Thyroid gland (tissue), 7 donors: ENCODE measurements around the gene ADISSP.

DNA sequence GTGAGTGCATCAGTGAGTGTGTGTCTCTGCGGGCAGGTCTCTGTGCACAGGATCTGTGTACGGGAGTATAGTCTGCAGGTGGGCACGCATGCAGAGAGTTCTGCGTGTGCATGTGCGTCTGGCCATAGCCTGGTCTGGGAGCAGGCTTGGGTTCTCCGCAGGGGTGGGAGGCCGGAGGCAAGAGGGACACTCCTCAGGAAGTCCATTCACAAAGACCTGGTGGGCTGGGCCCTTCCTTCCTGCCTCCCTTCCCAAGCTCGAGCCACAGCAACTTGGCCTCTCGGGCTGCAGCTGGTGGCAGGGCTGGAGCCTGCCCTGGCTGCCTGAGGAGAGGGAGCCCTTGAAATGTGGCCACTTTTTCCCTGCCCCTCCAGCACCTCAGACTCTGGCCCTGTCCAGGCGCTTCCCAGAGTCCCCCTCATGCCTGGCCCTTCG is 6.8 kb downstream of the HSPA12B start:
- PRO-cap, 2 experiments, result peak in 1 of 2 experiments; most common plus-strand start position 270 of the sequence (in 1); most common minus-strand start position 136 of the sequence (in 1)
- RAMPAGE, long total RNA, 5 experiments, result no peak in any of the 5 experiments

DNA sequence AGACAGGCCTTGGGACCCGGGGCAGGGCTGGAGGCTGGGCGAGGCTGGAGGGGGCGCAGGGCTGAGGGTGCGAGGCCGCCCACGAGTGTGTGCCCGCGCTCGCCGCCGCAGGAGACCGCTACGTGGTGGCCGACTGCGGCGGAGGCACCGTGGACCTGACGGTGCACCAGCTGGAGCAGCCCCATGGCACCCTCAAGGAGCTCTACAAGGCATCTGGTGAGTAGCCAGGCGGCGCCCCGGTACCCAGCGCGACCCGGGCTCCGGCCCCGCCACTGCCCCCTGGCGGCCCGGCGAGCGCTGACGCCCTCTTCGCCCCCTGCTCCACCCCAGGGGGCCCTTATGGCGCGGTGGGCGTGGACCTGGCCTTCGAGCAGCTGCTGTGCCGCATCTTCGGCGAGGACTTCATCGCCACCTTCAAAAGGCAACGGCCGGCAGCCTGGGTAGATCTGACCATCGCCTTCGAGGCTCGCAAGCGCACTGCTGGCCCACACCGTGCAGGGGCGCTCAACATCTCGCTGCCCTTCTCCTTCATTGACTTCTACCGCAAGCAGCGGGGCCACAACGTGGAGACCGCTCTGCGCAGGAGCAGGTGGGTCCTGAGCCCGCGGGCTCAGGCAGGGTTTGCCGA is 17.3 kb downstream of the HSPA12B start:
- PRO-cap, 2 experiments, result no peak in any of the 2 experiments
- RAMPAGE, long total RNA, 5 experiments, result no peak in any of the 5 experiments

GRCh38 chr20:3767479-3768259 is at the start of gene ADISSP:
TSS of gene ADISSP (minus strand) at chr20:3767753.
- PRO-cap, 2 experiments, result peak in 2 of 2 experiments; most common plus-strand start chr20:3767953 (in 2); most common minus-strand start chr20:3767735 (in 1)
- RAMPAGE, long total RNA, 5 experiments, result start-site peak on the minus strand in 2 of 5 experiments, at chr20:3767722-3767784 at its widest, 25 to 226 reads per replicate

DNA sequence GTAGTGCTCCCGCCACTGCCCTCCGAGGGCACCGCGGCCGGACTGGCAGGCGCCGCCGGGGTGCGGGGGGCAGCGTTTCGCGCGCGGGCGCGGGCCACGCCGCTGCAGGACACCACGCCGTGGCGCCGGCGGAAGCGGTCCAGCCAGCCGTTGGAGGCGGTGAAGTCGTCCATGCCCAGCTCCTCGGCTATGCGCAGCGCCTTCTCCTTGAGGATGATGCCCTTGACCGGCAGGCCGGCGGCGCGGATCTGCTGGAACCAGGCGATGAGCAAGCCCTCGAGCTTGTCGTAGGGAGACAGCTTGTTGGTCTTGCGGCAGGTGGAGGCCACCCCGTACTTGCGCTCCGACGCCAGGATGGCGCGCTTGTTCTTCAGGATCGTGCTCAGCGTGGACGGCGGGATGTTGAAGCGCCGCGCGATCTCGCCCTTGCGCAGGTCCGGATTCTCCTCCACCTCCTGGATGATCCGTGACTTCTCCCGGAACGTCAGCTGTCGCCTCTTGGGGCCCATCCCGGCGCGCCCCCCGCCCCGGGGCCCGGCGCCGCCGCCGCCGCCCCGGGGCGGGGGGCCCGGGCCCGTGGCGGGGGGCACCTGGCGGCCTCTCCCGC is 462 bp downstream of the CENPB start:
- PRO-cap, 2 experiments, result peak in 1 of 2 experiments; most common plus-strand start position 333 of the sequence (in 1)
- RAMPAGE, long total RNA, 5 experiments, result no peak in any of the 5 experiments

- PRO-cap, 2 experiments, result no peak in any of the 2 experiments
- RAMPAGE, long total RNA, 5 experiments, result no peak in any of the 5 experiments
Observed at GRCh38 chr20:3798158-3798494, 2.0 kb downstream of the CDC25B start.

DNA sequence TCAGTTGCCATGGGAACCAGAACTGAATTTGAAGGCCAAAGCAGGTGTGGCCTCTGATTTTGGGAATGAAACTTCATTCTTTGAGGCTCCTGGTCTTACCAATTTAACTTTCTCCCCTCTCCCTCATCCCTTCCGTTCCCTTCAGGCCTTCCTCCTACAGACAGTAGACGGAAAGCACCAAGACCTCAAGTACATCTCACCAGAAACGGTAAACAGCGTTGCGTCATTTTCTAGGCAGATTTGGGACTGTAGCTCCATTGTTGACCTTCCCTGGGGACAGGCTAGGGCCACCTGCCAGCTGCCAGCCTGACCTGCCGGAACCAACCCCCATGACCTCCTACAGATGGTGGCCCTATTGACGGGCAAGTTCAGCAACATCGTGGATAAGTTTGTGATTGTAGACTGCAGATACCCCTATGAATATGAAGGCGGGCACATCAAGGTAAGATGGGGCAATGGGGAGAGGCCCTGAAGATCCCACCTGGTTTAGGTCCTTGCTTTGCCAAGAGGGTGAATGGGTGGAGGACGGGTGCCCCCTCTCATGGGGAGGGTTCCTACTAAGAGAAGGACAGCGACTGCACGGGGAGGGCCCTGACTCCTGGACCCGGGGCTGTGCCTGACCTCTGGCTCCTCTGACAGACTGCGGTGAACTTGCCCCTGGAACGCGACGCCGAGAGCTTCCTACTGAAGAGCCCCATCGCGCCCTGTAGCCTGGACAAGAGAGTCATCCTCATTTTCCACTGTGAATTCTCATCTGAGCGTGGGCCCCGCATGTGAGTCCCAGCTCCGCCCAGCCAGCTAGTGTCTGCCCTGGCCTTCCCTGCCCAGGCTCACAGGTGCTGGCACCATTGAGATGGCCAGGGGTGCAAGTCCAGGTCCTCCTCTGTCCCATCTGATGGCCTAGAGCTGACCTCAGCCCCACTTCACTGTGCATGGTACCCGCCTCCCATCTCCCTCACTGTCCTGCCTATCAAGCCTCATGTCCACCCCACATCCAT is 7.0 kb downstream of the CDC25B start:
- PRO-cap, 2 experiments, result no peak in any of the 2 experiments
- RAMPAGE, long total RNA, 5 experiments, result no peak in any of the 5 experiments

GRCh38 chr20:4025982-4026449 is 10.7 kb upstream of the RNF24 start:
- PRO-cap, 2 experiments, result no peak in any of the 2 experiments
- RAMPAGE, long total RNA, 5 experiments, result no peak in any of the 5 experiments

GRCh38 chr20:4244690-4245467 is 4.2 kb downstream of the ADRA1D start:
- PRO-cap, 2 experiments, result no peak in any of the 2 experiments
- RAMPAGE, long total RNA, 5 experiments, result no peak in any of the 5 experiments

- PRO-cap, 2 experiments, result peak in 2 of 2 experiments; most common plus-strand start chr20:4814433 (in 1); most common minus-strand start chr20:4814232 (in 1)
- RAMPAGE, long total RNA, 5 experiments, result no peak in any of the 5 experiments
Observed at GRCh38 chr20:4814144-4814603, 9.2 kb downstream of the RASSF2 start.

DNA sequence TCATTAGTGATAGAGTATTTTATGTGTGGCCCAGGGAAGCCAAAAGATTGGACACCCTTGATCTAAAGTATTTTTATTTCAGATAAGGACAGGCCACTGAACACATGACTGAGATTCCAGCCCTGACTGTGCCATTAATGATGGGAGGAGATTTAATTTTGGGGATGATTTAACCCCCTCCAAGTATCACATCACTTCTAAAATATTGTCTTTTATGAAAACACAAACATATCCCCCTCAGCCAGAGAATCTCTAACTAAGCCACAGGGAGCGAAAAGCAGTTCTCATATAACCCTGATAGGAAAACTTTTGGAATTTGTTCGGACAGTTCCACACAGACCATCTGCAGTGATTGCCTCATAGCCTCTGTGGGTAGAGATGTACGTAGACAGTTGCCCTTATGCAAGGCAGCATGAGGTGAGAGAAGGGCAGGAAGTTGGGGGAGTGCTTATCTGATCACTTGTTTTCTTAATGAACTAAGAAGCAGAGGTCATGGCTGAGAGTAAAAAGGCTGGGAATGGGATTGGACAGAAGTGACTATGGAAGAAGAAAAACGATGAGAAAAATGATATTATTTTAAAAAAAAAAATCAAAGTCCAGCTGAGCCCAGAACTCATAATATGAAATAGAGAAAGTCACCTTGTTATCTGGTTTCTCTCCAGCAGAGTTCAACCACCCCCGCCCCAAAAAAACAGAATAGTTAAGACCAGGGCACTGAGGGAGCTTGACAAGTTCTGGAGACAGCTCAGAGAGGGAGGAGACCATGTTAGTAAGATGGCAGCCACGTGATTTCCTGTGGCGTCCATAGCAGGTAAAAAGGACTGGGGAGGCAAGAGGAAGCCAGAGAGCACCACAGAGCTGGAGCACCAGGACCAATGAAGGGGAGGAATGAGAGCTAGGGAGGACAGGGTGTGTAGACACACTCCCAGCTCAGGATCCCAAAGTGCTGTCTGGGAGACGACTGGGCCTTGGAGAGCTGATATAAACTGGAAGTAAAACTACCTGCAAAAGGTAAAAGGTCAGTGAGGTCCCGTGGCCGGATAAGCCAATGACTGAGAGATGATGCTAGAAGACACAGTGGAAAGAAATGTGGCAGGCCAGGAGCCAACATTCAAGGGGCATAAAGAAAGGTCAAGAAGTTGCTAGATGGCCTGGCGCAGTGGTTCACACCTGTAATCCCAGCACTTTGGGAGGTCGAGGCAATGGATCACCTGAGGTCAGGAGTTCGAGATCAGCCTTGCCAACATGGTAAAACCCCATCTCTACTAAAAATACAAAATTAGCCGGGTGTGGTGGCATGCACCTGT is 39.3 kb downstream of the SLC23A2 start:
- PRO-cap, 2 experiments, result no peak in any of the 2 experiments
- RAMPAGE, long total RNA, 5 experiments, result no peak in any of the 5 experiments

- PRO-cap, 2 experiments, result no peak in any of the 2 experiments
- RAMPAGE, long total RNA, 5 experiments, result no peak in any of the 5 experiments
Observed at GRCh38 chr20:5117212-5117890, 2.4 kb downstream of the PCNA start.

DNA sequence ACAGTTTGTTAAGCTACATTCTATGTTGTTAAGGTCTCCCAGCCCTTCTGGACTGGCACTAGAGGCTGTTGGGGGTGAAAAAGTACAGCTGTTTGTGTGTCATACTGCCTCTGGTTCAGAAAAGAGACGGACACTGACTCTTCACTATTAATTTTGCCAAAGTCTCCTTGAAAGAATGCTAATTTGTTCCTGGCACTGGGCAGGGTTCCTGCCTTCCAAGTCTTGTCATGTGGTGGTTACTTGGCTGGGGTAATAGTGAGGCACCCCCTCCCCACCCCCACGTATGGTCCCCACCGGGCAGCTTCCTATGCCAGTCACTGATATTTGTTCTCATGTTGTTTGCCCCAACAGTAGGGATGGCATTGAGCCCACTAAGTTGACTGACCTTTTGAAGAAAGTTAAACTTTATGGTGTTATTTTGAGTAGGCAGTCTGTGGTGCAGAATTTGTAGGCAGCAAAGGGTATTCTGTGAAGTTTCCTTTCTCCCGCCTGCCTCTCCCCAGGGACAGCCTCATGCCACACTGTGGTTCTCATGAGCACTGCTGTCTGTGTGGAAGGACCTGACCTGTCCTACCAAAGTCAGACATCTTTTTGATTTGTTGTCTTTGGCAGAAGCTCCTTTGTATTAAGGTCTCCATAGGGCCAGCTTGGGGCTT is 8.7 kb downstream of the CDS2 start:
- PRO-cap, 2 experiments, result no peak in any of the 2 experiments
- RAMPAGE, long total RNA, 5 experiments, result no peak in any of the 5 experiments

DNA sequence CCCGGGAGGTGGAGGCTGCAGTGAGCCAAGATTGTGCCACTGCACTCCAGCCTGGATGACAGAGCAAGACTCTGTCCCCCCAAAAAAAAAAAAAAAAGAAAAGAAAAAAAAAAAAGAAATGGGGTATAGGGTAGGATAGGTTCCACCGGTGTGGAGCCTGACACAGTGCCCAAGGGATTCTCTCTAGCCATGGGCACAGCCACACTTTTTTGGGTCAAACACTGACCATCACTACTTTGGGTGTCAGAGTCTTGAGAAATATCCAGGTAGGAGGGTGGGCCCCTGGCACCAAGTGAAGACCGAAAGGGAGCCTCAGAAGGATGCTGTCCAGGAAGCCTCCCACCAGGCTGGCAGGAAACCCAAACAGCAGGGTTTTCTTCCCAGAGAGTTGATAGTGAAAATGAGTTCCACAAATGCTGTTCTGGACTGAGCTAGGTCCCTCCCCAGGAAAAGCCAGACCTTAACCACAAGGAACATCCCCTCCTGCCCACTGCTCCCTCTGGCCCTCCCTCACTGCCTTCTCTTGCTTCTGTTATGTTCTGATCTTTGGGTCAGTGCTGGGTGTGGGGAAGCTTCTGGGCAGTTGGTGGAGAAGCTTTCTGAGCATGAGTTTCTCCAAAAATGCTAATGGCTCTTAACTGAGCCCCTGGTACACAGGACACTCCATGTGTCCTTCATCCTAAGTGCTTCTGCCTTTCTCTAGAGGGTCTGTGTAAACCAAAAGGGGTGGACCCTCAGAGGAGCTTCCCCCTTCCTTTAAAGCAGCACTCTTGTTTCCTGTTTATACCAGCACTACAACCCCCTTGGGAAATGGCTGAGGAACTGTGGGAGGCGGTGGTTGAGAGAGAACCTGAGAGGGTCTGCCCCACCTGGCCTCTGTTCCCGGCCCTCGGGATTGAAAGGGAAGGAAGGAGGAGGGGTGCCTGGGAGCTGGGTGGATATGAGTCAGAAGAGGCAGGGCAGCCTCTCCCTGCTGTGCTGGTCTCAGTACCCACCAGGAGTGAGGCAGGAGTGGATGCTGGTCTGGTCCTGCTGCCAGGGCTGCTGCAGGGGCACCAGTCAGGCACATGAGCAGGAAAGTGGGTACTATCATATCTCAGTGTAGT is 41.9 kb downstream of the CDS2 start:
- PRO-cap, 2 experiments, result peak in 2 of 2 experiments; most common plus-strand start position 997 of the sequence (in 2); most common minus-strand start position 884 of the sequence (in 1)
- RAMPAGE, long total RNA, 5 experiments, result no peak in any of the 5 experiments

GRCh38 chr20:5170938-5171867 is 44.4 kb downstream of the CDS2 start:
- PRO-cap, 2 experiments, result peak in 1 of 2 experiments; most common plus-strand start chr20:5171355 (in 1); most common minus-strand start chr20:5171251 (in 1)
- RAMPAGE, long total RNA, 5 experiments, result no peak in any of the 5 experiments

GRCh38 chr20:5189712-5190572 is 63.1 kb downstream of the CDS2 start:
- PRO-cap, 2 experiments, result no peak in any of the 2 experiments
- RAMPAGE, long total RNA, 5 experiments, result no peak in any of the 5 experiments

DNA sequence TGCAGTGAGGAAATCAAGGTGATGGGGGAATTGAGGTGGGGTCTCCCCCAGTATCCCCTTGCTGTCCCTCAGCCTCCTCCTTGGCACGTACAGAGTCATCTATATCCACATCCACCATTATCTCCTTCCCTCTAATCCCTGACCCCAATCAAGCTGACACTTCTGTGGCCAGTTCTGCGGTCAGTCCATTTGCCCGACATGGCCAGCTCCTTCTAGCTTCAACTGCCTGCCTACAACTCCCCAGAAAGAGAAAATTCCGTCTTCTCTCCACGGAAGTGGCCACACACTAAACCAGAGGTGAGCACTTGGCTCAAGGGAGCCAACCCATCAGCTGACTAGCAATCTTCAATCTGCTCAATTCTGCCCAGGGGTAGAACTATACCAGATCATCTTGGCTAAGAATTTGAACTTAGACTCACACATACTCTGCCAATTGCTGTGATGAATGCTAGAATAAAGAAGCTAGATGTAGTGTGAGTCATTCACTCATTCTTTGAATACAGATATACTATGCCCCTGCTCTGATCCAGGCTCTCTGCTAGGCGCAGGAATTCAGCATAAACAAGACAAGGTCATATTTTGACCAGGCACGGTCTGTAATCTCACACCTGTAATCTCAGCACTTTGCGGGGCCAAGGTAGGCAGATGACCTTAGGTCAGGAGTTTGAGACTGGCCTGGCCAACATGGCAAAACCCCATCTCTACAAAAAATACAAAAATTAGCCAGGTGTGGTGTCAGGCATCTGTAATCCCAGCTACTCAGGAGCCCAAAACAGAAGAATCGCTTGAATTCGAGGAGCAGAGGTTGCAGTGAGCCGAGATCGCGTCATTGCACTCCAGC is 8.5 kb downstream of the GPCPD1 start:
- PRO-cap, 2 experiments, result no peak in any of the 2 experiments
- RAMPAGE, long total RNA, 5 experiments, result no peak in any of the 5 experiments

DNA sequence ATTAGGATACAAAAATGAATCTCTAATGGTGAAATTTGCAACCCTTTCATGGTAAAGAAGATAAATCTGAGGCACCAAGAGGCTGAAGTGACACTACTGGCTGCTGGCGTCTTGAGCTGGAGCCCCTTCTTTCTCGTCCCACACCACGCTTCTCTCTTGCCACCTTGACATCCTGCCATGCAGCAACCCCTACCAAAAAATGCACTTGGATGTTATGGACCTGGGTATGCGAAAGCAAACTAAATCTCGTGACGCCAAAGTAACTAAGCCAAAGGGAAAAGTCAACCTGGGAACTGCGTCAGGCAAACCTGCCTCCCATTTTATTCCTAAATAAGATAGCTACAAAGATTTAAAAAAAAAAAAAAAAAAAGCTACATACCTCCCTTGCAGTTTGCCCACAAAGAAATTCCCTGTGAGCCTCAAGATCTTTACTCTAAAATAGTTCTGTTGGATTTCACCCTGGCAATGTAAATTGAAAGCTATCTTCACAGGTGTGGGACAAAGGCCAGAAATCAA is 40.7 kb upstream of the GPCPD1 start:
- PRO-cap, 2 experiments, result no peak in any of the 2 experiments
- RAMPAGE, long total RNA, 5 experiments, result no peak in any of the 5 experiments

DNA sequence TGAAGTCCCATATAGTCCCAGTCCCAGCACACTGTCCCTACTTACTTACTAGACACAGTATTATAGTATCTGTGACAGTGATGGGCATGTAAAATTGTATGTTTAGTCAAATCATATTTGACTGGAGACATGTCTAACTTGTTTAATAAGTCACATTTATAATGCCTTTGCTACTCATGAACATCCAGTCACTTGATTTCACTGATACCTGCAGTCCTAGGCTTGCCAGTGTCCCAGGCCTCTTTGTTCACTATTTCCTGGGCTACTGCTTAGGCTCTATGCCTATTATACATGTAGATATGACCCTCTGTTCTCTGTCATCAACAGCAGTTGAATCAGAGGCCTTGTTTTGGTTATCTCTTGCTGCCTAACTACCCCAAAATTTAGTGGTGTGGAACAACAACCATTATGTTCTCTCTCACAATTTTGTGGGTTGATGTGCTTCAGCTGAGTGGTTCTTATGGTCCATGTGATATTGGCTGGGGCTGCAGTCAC is 47.4 kb downstream of the SHLD1 start:
- PRO-cap, 2 experiments, result no peak in any of the 2 experiments
- RAMPAGE, long total RNA, 5 experiments, result no peak in any of the 5 experiments

DNA sequence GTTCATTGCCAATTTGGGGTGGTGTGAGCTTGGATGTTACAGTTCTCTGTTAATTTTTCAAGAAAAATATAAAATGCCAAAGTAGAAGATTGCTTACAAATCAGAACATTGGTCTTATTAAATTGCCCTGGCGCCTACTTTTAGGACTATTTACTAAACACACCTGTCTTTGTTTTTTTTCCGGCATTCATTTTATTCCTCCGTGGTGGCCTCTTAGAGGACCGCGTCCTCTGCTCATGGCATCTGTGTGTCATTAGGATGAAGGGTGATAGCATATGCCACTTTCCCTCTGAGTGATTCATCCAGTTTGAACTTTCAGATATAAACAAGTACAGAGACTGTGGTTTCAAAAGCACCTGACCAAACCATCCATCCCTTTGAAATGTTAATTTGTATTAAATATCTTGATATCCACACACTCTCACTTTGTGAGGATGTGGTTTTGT is 62.7 kb upstream of the CHGB start:
- PRO-cap, 2 experiments, result no peak in any of the 2 experiments
- RAMPAGE, long total RNA, 5 experiments, result no peak in any of the 5 experiments

- PRO-cap, 2 experiments, result no peak in any of the 2 experiments
- RAMPAGE, long total RNA, 5 experiments, result no peak in any of the 5 experiments
Observed at GRCh38 chr20:5918872-5919224, 7.5 kb downstream of the CHGB start.